ENCODE results near the genes NAPG and AFG3L2.

DNA sequence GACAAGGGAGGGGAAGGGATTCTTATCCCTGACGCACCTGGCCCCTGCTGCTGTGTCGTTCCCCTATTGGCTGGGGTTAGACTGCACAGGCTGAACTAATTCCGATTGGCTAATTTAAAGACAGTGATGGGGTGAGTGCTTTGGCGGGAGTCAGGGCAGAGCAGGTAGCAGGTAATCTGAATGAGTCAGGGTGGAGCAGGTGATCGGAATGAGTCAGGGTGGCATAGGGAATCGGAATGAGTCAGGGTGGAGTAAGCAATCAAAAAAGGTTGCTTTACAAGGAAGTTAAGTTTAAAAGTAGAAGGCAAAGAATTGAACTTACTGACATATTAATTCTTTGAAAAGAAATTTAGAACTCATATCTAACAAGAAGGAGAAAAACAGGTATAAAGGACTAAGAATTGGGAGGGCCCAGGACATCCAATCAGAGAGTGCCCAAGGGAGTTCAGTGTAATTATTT is 52.4 kb upstream of the RALBP1 start:
- RRBS: no CpG with 5 or more reads among the region's 6 CpGs

DNA sequence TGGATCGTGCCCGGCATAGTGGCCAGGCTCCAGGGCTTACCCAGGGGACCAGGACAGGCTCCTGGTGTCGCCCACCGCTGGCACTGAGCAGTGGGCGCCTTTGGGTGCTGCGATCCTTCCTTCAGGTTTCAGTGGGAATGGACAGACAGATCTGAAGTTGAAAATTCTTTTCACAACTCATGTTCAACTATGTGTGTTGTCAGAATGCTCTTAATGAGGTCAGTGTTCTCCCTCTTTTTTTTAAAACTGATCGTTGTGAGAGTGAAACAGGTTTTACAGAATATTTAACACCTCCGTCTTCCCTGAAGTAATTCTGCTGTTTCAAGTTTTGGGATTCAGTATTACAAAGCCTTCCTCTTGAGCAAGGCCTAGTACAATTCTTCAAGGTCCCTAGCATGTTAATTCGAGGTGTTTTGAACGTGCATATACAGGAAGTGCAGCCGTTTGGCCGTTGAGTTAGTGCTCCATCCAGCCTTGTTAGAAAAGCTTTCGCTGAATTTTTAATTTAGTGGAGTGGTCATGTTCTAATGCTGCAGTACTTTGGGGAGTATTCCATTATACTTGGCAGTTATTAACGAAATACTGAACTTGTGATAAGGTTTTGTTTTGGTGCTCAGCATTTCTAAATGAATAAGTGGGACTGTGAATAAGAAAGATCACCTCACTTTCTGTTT is 893 bp downstream of the RALBP1 start:
- RRBS: 4% methylated on average over 2 of the region's 14 CpGs

DNA sequence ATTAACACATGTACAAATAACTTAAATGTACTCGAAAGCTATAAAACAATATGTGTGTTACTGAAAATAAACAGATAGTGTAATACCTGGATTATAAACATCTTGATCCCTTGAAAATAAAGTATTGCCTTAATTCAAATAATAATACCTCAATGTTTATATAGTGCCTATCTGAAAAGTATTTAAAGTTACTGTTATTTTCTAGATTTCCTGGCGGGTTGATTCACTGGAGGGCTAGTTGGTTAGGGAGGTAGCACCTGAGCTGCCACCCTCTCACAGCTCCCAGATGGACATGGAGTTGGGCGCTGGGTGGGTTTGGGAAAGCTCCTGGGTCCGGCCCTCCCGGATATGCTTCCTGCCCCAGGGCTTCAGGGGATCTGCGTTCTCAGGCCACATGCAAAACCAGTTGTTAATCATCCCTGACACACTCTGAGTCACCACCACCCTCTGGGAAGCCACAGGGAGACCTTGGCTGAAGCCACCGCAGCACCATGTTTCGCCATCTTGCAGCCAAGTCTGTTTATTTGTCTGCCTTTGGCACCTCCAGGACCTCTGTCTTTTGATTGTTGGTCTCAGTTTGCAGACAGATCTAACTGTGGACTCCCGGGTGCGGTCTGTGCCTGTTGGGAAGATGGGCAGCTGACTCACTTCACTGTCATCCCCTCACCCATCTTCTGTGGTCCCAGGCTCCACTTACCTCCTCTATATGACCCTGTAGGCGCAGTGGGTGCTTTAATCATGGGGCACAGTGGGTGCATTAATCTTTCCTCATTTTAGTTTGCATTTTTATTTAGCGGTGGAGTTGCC is 35.4 kb downstream of the RAB31 start:
- RRBS: no CpG with 5 or more reads among the region's 12 CpGs

DNA sequence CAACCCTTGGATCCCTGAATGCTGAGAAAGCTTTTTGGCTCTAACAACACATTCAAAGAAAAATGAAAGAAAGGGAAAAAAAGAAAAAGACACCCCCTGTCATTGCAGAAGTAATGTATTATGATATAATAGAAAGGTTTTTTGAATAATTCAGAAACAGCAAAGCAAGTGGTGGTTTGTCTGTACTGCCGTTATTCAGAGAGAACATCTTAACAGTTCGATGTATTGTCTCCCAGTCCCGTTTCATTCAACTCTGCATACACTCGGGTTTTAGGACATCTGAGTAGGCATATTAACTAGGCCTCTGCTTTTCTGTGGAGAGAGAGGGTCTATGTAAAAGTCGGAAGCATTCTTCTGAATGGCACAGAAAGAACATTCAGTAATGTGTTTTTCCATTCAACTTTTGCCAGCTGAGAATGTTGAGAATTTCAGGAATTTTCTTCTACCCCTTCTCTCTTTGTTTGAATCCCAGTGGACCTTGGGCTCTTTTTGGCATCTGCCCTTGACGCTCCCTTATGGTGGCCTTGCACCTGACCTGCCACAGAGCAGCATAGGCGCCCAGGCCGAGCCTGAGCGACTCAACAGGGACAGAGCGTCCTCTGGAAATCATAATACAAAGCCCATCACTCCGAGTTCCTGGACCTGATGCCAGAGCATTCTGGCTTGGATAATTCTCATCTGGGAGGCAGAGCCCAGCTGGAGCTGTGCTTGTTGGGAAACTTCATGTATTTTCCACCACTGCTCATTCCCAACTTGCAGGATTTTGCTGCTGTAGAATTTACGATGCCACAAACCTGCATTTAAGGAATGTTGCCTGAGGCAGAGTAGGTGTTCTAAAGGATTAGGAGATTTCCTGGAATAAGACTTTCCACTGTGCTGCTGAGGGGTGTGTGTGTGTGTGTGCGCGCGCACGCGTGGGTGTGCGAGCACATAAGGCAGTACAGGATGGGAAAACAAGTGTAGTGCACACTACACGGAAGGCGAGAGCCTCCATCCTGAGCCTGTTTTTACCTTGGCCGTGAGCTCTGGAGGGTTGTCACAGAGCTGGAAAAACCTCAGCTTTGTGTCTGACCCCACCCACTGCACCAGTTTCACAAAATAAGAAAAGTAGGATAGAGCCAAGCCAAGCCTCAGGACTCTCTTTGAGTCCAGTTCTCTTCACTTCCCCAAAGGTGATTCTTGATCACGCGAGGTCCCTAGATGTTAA is 77.2 kb upstream of the TXNDC2 start:
- RRBS: no CpG with 5 or more reads among the region's 23 CpGs

- RRBS: no CpG with 5 or more reads among the region's 22 CpGs
These were observed 53.7 kb upstream of the TXNDC2 start for GRCh38 chr18:9831912-9832581.

DNA sequence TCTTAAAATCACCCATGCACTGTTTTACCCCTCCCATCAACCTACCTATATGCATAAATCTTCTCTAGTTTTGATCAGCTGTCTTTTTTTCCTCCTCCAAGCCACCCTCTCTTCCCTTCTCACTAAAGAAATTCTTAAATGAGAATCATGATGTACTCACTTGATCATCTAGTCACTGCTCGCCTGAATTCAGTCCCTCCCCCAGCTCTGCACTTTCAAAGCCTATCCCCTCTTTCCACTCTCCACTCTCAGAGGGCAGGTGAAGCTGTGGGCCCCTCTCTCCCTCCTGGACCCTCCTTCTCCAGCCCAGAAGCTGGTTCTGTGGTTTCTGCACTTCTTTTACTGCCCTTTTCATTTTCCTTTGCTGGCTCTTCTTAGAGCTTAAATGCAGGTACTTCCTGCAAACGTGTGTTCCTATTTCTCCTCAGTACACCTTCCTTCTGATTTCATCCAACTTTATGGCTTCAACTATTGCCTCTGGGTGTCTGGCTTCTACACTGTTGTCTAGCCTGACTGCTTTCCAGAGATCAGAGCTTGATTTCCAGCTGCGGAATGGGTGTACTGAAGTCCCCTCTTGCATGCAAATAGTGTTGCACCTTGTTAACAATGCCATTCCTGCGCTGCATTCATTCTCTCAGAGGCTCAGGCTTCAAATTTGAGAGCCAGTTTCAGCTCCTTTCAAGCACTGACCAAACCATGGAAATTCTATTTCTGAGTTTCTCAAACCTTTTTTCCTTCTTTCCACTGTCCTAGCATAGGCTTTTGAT is 15.2 kb upstream of the TXNDC2 start:
- RRBS: no CpG with 5 or more reads among the region's 4 CpGs

- RRBS: 1% methylated on average over 43 of the region's 100 CpGs
These were observed 932 bp downstream of the VAPA start for GRCh38 chr18:9914428-9915468.

- RRBS: no CpG with 5 or more reads among the region's 4 CpGs
These were observed 14.7 kb downstream of the VAPA start for GRCh38 chr18:9928399-9929115.

DNA sequence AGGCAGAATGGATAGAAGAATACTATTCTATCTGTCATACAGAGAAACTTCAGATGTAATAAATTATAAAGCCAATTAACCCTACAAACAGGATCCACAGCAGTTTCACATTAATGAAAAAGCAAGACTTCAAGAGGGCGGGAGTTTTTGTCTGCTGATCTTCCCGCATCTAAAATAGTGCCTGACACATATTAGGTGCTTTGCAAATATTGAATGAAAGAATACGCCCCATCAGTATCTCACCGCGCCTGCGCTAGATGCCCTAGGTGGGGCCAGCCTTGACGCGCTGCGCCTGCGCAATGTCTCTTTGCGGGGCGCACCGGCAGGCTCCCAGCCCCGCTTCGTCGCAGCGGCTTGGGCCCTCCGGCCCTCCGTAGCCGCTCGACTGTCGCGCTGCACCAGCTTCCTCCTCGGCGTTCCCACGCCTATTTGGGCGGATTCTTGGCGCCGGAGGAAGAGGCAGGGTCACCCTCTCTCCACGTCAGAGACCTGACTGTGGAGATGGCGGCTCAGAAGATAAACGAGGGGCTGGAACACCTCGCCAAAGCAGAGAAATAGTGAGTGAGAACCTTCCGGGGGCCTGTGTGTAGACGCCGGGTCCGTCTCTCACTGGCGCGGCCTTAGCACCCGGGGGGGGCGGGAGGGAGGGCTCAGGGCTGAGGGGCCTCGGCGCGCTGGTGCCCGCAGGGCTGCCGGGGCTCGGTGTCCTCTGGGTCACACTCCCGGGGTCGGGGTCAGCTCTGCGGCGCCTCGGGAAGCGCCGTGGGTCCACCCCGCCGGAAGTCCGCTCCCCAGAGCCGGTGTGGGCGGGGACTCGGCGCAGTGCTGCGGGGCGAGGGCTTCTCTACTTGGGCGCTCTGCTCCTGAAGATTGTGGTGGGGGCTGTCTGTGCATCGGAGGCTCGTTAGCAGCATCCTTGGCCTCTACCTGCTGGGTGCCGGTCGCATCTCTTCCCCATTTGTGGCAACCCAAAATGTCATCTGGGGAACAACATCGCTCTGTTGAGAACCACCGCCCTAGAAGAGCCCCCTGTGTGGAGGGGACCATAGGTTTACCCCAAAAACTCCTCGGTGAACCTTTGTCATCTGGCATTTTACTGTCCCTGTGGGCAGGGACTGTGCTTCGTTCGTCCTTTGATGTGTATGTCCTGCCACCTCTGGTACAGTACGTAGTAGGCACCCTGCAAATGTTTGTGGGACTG is at the start of gene NAPG:
Gene NAPG, plus strand, starts transcription at position 426 of the 1,201 bp plus-strand sequence.
- RRBS: 1% methylated on average over 36 of the region's 74 CpGs

GRCh38 chr18:11119962-11120420 is 29.4 kb downstream of the PIEZO2 start:
- RRBS: no CpG with 5 or more reads among the region's 4 CpGs

GRCh38 chr18:11147244-11147931 is 2.0 kb downstream of the PIEZO2 start:
- RRBS: 96% methylated on average over 5 of the region's 31 CpGs

- RRBS: 38% methylated on average over 58 of the region's 83 CpGs
These were observed 648 bp downstream of the PIEZO2 start for GRCh38 chr18:11148533-11149308.

DNA sequence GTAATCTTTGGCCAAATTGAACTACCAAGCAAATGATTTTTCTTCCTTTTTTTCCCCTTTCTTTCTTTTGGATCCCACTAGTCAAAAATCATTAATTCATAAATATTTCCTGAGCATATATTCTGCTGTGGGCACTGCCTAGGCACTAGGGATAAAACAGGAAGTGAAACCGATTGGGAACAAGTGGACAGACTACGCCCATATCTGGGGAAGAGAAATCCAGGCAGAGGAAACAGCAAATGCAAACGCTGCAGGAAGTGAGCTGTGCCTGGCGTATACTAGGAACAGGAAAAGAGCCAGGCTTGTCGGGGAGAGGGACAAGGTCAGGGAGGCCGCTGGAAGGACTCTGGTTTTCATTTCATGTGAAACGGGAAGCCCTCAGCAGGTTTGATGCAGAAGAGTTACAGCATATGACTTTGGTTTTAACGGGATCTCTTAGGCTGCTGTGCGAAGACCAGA is 110.0 kb upstream of the PIEZO2 start:
- RRBS: no CpG with 5 or more reads among the region's 9 CpGs

GRCh38 chr18:11260809-11261269 is 111.5 kb upstream of the PIEZO2 start:
- RRBS: no CpG with 5 or more reads among the region's 5 CpGs

DNA sequence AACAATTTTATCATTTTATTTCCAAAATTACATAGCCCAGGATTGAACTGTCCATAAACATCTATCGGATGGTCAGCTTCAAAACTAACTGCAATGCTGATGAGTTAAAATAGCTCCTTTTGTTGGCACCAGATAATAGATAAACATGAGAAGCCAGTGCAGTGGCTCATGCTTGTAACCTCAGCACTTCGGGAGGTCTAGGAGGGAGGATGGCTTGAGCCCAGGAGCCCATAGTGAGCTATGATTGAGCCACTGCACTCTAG is 34.6 kb upstream of the IMPA2 start:
- RRBS: no CpG with 5 or more reads among the region's 2 CpGs

DNA sequence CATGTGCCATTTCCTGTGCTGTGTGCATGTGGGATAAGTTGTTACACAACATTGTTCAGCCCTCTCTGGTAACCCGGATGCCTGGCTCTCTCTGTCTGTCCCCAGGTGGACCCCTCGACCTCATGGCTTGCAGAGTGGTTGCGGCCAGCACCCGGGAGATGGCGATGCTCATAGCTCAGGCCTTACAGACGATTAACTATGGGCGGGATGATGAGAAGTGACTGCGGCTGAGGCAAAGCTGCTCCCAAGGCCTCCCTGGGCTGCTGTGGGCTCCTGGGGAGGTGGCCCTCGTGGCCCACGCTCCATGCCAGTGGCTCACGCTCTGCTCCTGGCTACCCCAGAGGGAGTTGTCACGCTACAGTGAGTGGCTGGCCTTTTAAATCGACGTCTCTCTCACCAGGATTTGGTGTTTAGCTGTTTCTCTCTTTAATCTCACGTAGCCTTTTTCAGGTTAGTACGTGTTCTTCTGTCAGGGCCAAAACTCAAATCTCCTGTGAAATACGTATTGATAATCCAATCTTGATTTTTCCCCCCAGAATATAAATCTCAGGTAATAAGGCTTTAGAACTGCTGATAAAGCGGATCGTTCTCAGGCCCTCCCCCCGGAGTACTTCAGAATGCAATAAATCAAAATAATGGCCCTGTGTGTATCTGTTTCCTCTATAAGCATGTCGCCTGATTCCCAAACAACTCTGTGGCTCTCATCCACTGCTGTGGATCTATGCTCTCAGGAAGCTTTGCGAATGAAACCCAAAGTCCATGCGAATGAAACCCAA is 49.1 kb downstream of the IMPA2 start:
- RRBS: 91% methylated on average over 3 of the region's 23 CpGs

- RRBS: 6% methylated on average over 9 of the region's 30 CpGs
These were observed 24.9 kb downstream of the CIDEA start for GRCh38 chr18:12278721-12279702.

DNA sequence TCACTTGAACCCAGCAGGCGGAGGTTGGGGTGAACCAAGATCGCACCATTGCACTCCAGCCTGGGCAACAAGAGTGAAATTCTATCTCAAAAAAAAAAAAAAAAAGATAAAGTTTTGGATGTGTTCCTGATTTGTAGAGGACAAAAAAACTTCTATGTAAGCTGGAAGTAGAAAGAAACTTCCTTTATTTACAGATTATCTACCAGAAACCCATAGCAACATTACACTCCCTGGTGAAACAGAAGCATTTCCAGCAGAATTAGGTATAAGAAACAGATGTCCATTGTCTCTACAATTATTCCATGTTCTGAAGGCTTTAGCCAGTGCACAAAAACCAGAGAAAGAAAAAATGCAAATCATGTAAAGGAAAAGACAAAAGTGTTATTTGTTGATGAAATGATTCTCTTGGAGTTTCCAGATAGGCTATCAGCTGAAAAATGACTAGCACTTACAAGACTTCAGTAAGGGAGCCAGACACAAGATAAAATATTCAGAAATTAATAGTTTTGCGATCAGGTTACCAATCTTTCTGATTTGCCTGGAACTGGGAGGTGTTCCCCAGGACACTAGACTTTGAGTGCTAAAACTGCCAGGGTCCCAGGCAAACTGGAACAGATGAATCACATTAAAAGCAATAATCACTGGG is 5.0 kb downstream of the TUBB6 start:
- RRBS: no CpG with 5 or more reads among the region's 3 CpGs

DNA sequence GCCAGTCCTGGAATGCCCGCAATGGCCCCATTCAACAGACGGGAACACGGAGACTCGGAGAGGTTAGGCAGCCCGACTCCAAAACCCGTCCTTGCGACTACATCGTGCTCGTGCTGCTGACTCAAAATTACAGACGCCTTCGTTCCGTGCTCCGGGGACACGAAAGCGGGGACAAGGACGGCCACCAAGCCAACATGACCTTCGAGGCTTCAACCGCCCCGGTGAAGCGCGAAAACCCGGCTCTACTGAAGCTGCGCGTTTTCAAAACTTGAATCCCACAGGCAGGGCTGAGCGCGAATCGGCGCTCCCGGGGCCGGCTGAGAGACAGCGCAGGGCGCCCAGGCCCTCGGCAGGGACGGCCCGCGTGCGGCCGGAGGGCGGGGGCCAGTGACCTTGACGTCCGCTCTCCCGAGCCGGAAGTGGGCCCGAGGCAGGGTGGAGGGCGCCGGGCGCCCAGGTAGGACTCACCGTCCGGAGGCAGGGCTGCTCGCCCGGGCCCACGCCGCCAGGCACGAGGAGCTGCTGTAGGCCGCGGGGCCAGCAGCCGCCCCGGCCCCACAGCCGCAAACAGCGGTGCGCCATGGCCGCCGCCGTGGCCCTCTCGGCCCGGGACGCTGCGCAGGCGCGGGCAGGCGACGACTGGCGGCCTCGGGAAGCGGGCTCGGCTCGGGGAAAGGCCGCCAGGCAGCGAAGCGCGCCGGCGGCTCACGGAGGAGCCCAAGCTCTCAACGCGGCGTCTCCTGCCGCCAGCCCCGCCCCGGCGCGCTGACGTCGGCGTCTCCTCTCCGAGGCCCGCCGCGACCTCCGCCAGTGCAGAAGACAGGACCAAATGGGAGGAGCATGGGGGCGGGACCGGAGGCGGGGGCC is at the start of gene AFG3L2:
Gene AFG3L2, minus strand, starts transcription at position 727 of the 867 bp plus-strand sequence.
- RRBS: 1% methylated on average over 74 of the region's 103 CpGs